SJCRH30 (cell line): ENCODE measurements around a stretch of chr15.

- RAMPAGE, long total RNA: no peak
Observed at GRCh38 chr15:65311831-65312335, 25.2 kb upstream of the PARP16 start.

- RAMPAGE, long total RNA: no peak
Observed at GRCh38 chr15:65354940-65356238, 22.4 kb downstream of the IGDCC3 start.

DNA sequence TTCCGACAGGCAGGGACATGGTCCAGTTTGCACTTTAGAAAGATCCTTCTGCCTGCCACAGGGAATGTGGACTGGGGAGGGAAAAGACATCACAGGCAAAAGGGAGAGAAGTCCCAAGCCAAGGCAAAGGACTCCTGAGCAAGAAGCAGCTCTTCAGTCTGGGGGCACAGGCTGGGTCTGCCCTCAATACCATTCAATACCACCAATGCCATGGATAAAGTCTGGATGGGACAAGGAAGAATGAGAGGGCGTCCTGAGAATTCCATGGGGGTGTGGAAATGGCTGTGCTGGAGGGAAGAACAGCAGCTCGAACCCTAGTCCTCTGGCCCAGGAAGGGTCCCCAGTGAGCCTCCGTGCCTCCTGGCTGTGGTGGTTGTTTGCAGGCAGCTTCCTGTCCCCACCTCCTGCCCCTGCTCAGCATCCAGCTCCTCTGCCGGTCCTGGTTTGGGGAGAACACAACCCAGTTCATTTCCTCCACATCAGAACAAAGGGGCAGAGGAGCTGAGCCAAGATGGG lies 17.1 kb downstream of the MEGF11 start:
- RAMPAGE, long total RNA: no peak

GRCh38 chr15:66410436-66410957 lies 23.8 kb downstream of the MAP2K1 start:
- RAMPAGE, long total RNA: no peak

DNA sequence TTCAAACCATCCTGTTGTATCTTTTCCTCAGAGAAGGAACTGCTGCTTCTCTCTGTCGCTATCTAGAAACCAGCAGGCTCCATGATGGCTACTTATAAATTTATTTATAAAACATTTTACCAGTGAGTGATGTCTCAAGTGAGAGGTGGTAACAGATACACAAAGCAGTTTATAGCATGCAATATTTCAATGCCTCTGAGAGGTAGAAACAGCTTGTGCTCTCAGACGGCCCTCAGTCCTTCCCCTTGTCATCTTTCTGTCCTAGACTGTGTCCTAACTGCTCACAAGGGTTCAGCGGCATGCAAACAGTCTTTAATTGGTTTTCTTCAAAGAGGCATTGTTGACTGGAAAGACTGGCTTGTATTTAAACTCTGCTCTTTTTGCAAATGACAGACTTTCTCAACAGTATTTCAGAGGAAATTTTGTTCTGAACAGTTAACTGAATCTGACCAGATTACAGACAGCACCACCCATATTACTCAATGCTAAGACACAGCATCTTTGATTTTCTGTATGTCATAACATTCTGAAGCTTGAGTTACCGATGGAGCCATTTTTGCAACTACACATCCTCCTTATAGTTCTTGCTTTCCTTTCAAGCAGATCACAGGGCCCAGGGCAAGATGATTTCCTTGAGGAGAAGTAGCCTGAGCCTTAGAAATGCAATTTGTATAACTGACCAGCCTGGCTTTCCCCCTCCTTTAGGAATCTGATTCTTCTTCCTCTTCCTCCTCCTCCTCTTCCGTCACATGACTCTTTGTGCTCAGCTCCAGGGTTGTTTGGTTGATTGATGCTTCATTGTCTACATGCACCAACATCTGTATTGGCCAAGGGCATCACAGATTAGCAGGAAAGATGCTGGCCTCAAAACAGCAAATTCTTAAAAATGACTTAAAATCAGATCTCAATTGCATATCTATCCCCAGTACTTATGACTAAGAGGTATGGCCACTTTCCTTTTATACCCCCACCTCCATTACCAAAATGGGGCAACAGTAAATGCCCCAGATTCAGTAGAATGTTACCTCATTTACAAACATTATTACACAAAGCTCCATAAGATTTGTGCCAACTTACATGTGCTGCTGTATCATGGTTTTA lies 3.5 kb downstream of the SNAPC5 start:
- RAMPAGE, long total RNA: no peak

GRCh38 chr15:66501735-66502187 lies 2.9 kb downstream of the RPL4 start:
- RAMPAGE, long total RNA: no peak

DNA sequence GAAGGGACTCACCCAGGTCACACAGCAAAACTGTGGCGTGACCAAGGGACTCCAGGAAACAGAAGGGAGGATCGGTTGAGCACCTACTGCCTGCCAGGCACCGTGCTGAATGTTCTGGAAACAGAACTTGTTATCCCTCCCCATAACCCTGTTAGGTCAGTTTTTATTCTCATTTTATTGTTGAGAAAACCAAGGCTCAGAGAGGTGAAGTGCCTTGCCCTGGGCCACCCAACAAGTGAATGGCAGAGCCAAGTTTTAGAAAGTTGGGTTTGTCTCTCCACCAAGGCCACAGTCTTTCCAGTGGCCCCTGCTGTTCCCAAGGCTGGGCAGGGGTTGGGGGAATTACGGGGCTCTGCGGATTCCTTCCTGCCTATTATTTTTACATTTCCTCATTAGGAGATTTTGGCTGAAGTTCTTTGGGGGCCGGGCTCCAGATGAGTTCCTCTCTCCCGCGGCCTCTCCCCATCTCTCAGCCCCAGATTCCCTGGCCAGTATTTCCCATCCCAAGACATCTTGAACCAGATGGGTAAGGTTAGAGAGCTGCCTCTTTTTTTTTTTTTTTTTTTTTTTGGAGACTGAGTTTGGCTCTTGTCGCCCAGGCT lies 44.1 kb upstream of the SMAD6 start:
- RAMPAGE, long total RNA: no peak

DNA sequence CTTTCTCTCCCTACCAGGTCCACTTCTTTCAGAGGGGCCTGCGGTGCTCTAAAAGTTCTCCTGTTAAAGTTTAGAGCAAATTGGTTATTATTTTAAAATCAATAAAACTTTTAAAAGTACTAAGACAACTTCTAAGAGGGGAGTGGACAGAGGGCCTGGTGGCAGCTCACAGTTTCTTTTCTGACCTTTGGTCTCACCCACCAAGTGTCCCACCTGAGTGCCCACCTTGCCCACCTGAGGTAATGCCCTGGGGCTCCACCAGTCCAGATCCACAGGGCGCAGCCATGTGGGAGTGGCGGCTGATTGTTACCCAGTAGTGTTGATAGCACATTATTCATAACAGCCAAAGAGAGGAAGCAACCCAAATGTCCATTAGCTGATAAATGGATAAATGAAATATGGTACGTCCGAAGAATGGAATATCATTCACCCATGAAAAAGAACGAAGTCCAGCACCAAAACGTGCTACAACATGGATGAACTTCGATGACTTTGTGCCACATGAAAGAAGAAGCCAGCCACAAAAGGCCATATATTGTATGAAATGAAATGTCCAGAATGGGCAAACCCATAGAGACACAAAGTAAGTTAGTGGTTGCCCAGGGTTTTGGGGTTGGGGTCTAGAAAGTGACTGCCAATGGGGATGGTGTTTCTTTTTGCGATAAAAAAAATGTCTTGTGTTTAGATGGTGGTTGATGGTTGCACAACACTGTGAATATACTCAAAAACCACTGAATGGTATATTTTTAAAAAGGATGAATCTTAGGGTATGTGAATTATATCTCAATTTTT lies 6.3 kb downstream of the SMAD6 start:
- RAMPAGE, long total RNA: no peak

GRCh38 chr15:66931586-66932824 lies 133.4 kb upstream of the SMAD3 start:
- RAMPAGE, long total RNA: no peak

GRCh38 chr15:67013655-67014214 lies 51.7 kb upstream of the SMAD3 start:
- RAMPAGE, long total RNA: no peak

DNA sequence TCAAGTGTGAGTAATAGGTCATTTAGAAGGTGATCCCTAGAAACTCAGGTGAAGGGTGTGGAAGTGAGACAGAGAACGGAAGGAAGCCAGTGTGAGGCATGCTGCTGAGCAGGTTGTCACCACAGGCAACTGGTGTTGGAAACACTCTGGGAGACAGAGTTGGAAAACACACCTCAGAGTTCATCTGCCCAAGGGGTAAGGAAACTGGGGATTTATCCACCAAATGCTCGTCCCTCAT lies 25.7 kb upstream of the SMAD3 start:
- RAMPAGE, long total RNA: no peak

DNA sequence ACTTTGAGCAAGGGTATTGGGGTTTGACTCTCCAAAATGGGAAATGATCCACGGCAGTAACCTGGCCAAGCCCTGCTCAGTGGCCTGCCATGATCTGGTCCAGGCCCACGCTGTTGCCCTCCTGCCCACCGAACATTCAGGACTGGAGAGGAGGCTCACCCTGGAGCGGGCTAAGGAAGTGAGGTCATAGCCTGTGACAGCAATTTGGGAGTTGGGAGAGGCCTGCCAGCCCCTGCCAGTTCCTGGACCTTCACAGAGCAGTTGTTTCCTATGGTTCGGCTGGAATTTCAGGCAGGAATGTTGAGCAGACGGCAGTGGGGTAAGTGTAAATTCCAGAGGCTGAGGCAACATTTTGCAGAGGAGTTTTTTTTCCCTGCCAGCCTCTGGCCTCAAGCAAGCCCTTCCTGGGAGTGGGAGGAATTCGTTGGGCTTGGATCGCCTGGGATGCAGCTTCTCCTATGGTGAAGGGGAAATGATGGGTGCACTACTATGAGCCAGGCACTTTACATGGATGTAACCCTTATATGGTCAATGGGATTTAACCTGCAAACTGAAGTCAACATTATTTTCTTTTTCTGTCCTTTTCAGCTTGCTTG lies 21.1 kb upstream of the SMAD3 start:
- RAMPAGE, long total RNA: no peak

DNA sequence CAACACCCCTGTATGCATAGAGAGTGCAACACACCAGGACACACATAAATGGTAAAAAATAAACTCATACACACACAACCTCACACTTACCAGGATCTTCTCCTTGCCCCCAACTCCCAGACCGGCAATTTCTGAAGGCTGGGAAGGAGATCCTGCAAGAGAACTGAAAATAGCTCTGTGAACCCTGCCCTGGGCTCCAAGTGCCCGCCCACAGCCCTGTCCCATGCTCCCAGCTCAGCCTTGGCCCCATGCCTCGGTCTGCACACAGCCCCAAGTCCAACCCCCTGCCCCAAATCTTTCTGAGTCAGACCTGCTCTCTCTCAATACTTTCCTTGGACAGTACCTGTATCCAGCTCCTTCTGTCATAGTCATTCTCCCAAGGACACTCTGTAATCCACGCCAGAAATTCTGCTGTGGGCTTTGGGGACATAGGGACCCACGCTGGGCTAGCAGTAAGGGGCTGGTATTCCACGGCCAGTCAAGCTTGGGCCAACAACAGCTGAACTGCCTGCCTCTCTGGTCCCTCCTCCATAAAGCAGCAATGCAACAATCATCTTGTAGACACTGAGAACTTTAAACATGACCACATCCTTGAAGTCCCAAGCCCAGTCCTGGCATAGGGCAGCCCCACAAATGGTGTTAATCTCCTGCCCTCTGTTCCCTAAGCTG lies 6.2 kb upstream of the SMAD3 start:
- RAMPAGE, long total RNA: no peak

DNA sequence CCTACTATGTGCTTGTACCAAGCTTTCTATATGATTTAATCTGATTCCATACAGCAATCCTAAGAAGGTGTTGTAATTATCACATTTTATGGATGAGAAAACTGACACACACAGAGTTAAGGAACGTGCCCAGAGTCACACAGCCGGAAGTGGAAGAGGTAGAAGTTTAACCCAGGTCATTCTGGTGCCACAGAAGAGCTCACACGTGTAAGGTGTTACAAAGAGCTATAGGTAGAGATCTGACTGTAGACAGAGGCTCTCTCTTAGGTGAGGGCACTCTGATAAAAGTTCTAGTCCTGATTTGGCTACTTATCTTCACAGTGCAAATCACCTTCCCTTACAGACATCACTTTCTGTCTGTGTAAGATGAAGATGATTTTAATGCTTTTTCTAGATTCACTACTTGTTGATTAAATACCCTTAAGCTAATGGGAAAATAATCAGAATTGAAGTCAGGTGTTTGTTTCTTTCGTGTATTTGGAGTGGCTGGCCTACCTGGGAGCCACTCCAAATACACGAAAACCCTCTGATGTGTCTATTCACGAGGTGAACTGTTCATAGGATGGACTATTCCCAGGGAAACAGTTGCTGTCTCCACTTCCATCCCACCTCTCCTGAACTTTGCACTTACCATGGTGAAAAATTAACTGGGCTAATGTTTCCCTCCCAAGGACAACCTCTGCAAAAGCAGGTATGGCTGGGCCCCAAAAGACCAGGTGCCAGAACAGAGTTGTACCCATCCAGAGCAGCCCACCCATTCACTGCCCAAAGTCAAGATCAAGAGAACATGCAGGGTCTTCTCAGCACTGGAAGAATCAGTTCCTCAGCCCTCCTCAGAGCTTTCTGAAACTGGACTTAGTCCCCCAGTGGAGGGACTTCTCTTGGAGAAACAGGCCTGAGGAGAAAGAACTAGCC lies 3.1 kb upstream of the SMAD3 start:
- RAMPAGE, long total RNA: no peak

GRCh38 chr15:67068670-67069708 lies 3.6 kb downstream of the SMAD3 start:
- RAMPAGE, long total RNA: no peak

- RAMPAGE, long total RNA: no peak
Observed at GRCh38 chr15:67076224-67077052, 11.0 kb downstream of the SMAD3 start.

DNA sequence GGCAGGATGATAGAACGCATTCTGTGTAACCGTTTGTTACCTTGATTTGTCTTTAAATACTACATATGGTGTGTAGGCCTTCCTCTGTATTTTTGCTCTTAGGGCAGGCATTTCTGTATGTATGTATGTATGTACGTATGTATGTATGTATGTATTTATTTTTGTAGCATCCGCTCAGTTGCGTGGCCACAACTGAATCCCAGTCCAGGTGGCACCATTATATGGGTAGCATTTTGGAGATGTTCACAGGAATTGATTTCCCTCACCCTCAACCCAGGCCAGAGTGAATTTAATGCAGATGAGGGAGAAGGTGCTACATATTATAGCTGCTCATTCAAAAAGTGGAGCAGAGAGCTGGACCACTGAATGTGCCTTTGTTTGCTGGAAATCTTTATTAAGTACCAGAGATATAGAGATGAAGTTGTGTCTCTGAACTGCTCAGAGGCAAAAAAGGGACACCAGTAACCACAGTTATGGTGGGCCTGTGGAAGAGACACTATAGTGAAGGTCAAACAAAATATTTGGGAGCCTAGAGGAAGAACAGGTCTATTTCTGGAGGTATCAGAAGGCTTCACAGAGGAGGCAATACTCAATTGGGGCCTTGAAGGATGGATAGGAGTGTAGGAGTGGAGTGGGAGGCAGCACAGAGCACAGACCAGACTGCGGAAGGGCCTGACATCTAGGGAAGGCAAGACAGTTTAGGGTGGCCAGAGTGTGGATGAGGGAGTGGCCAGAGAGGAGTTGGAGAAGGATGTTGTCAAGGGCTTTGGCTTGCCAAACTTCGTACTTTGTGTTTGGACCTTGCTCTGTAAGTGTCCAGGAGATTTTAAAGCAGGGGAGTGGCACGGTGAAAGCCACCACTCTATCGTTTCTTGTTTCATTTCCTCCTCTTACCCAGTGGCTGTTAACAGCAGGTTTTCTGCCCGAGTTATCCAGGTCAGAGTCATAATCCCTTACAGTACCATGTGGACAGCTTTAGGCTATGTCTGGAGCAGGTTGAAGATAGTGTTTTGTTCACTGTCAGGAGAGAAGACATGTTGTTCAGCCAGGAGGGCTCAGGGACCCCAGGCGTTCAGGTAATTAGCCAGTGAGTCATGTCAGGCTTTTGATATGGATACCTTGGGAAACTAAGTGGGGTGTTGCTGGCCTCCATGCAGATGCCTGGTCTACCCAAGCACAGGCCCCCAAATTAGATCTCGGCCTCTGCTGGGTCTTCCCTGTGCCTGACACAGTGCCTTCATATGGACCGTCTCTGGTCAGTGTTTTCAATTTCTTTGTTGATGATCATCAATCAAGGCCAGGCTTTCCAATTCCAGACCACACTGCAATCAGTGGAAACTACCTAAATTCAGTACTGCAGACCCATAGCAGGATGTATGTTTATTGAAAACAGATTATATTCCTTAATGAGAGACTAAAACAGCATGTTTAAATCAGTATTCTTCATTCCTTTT lies 12.2 kb downstream of the SMAD3 start:
- RAMPAGE, long total RNA: no peak

DNA sequence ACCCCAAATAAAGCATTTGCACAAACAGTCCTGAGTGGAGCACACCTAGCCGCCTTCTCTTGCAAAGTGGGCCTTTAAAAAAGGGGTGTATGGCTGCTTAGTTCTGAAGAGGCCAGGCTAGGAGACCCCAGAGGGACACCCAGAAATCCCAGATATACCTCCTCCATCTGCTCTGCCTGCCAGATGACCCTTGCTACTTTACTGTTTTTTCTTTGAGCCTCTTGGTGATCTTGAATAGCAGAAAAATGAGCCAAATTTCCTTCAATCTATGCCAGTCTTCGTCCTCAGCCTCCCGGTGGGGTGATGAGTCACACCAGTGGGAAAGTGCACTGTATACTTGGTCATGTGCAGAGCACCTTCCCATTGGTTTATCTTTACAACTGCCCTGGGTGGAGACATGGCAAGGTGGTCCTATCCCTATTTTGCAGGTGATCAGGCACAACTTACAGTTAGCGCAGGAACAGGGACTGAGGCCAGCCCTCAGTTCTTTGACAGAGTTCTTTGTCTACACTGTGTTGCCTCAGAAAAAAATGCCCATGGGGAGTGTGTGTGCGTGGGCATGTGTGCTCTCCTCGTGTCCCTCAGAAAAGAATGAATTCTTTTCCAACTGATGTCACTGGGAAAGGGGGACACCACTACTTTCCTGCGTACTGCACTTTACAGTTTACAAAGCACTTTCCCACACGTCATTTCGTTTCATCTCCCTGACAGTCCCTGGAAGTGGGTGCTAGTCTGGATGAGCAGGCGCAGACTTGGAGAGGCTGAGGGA lies 23.8 kb downstream of the SMAD3 start:
- RAMPAGE, long total RNA: no peak

- RAMPAGE, long total RNA: no peak
Observed at GRCh38 chr15:67120892-67122023, 55.9 kb downstream of the SMAD3 start.

DNA sequence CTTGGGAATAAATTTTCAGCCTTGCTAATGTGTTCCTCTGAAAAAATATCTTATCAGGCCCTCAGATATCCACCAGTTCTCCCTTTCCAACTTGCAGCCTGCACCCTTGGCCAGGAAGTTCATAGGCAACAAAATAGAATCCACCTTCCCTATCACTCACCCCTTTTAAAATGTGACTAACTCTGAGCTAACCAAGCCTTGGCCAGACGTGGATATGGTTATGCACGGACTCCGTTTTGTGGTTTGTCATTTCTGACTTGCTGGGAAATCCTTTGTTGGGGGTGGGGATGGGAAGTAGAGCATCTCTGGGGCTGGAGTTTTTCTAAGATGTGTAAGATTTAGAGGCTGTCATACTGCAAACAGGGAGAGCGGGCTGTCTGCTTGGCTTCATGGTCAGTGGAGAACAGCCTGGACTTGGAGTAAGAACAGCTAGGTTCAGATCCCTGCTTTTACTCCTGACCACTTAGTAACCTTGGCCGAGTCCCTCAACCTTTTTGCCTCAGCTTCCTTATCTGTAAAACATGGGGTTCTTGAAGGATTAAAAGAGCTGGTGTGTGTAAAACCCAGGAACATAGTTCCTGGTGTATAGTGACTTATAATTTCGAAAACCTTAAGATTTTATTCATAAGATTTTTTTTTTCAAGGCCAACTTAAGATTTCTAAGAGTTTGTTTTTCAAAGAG lies 62.6 kb downstream of the SMAD3 start:
- RAMPAGE, long total RNA: no peak